ENCODE results near the genes NGEF, UGT1A5, UGT1A4, UGT1A1 and TRPM8.

DNA sequence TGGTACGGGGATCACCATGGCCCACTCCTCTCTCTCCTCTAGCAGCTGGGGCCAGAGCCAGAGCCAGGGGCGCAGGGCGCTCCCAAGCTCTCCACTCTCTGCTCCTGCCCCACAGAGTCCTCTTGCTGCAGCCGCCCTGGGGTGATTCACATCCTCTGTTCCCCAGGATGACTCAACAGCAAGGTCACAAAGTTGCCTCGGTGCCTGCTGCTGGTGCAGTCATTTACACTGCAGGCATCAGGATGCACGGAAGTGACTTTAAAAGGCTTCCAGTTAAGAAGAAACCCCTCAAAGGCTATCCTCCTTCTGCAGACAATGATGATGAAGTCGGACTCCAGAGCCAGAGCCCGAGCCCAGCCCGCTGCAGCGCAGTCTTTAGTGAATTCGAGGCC lies 31.9 kb downstream of the SNORC start:
- RRBS, result no CpG with 5 or more reads among the region's 11 CpGs

- RRBS, result no CpG with 5 or more reads among the region's 12 CpGs
Measured at GRCh38 chr2:233013029-233013465, at the start of gene NGEF. Gene NGEF, minus strand, starts transcription at chr2:233013256.

DNA sequence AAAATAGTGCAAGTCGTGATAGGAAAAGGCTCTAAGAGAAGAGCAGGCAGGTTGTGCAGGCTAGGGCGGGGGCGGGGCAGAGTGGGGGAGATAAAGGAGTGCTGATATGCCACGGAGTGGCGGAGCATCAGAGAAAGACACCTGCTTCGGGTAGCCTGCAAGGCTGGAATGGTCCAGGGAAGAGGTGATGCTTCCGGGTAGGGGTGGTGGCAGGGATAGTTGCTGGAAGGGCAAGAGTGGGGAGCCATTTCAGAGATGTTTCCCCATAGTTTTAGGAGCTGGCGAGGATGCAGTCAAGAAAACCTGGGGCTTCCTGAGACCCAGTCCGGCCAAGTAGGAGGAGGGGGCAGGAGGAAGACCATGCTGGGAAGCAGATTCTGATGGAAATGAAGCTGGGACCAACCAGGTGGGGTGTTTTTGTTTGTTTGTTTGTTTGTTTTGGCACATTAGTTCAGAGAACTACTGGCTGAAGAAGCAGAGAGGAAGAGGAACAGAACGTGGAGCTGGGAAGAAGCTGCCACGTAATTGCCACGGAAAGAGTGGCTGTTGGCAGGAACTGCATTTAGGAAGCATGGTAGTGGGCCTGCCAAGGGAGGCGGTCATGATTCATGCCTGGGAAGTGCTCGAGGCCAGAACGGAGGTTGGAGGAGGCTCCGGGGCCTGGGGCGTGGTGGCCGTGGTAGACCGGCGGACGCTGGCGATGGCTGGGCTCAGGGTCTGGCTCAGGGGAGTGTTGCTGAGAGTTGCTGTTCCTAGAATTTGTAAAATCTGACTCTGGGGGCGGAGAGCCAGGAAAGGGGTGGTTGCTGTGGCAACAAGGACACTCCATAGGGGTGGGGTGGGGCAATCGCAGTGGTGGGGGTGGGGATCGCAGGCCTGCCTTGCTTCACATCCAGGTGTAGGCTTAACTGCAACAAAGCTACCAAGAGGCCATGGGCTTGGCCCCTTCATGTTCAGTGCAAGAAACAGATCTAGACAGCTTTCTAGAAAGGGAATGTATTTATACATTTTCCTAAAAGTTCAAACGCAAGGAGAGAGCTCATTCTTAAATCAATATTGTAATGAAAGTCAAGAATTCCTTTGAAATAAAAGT lies 8.6 kb upstream of the INPP5D start:
- RRBS, result no CpG with 5 or more reads among the region's 26 CpGs

DNA sequence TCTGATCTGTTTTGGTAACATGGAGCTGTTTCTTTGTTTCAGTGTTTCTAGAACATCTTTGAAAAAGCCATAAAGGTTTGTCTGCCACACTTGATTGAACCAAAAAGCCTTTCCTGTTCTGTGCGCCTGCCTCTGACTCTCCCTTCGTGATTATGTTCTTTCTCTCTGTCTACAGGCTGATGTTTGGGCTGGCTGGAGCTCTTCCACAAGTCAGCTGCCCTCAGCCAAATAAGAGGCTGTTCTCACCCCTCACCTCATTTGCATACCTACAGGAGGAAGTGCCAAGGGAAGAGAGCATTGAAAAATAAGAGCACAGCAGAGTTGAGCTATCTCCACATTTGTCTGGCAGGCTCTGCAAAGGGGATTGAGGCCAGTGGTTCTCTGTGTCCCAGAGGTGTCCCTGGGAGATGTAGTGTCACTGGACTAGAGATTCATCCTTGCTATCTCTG lies 15.8 kb downstream of the INPP5D start:
- RRBS, result no CpG with 5 or more reads among the region's 2 CpGs

- RRBS, result no CpG with 5 or more reads among the region's 11 CpGs
Measured at GRCh38 chr2:233355834-233356330, 1.6 kb downstream of the DGKD start.

- RRBS, result no CpG with 5 or more reads among the region's 8 CpGs
Measured at GRCh38 chr2:233365833-233366759, 11.8 kb downstream of the DGKD start.

GRCh38 chr2:233396931-233397469 lies 42.7 kb downstream of the DGKD start:
- RRBS, result no CpG with 5 or more reads among the region's 5 CpGs

DNA sequence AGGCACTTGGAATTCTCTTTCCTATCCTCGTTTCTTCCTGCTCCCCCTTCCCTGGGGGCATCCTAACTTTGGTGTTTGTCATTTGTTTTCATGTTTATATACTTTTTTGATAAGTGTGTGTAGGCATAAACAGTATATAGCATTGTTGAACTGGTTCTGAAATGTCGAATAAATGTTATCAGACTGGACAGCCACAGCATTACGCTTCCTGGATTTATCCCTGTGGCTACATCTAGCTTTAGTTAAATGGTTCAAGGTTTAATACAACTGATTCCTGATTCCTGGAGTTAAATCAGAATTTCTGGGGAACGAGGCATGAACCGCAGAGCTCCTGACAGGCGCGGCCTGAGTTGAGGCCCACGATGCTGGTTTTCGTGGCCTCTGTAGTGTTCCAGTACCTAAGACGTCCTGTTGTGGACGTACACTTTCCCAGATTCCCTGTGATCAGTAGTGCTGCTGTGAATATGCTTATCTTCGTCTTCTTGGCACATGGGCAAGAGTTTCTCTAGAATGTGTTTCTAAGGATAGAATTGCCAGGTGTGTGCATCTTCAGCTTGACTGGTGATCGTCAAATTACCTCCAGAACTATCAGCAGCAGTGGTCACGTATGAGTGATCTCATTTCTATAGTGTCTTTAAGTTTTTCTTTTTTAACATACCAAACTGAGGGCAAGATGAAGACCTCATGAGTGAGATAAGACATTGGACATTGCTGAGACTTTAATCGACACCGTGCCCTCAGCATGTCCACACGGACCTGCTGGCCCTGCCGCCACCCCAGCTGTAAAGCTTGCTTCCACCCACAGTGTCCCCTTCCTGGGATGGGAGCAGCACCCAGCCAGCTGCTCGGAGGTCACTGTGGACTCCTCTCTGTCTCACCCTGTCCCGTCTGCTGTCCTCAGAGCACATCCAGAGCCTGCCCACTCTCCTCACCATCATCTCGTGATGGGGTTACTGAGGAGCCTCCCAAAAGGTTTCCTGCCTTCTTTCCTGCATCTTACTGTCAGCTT lies 66.4 kb downstream of the DGKD start:
- RRBS, result no CpG with 5 or more reads among the region's 21 CpGs

DNA sequence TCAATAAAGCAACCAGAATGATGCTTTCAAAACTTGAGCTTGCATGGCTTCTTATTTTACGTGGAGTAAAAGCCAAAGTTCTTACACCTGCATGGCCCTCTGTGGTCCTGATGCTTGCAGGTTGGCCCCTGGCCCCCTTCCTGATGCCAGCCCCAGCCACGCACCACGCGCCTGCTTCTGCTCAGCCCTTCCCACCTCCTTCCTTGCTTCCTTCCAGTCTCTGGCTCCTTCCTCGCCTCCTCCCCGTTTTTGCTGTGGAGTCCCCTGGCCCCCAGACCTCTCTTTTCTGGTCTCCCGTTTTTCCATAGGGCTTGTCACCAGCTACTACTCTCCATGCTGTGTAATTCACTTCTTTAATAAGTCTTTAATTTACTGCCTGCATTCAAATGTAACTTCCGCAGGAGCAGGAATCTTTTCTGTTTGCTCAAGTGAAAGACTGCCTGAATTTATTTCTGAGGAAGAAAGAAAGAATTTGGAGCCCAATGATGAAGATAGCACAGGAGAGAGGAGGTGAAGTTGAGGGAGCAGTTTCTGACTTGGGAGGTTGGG lies 67.2 kb downstream of the DGKD start:
- RRBS, result no CpG with 5 or more reads among the region's 8 CpGs

- RRBS, result 93% methylated on average over 4 of the region's 17 CpGs
Measured at GRCh38 chr2:233464341-233465030, 102.1 kb downstream of the USP40 start.

DNA sequence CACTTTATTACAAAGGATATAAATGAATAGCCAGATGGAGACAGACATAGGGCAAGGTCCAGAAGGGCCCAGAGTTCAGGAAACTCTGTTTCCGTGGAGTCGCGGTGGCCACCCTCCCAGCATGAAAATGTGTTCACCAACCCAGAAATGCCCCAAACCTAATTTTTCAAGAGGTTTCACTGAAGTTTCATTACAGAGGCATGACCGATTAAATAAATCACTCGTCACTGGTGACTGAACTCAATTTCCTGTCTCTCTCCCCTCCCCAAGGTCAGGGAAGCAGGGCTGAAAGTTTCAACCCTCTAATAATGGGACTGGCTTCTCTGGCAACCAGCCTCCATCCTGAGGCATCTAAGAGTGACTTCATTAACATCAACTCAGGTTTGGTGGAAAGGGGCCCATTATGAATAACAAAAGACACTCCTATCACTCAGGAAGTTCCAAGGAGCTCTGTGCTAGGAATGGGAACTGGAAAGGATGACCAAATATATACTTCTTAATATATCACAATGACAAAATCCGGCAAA lies 22.3 kb downstream of the USP40 start:
- RRBS, result no CpG with 5 or more reads among the region's 6 CpGs

DNA sequence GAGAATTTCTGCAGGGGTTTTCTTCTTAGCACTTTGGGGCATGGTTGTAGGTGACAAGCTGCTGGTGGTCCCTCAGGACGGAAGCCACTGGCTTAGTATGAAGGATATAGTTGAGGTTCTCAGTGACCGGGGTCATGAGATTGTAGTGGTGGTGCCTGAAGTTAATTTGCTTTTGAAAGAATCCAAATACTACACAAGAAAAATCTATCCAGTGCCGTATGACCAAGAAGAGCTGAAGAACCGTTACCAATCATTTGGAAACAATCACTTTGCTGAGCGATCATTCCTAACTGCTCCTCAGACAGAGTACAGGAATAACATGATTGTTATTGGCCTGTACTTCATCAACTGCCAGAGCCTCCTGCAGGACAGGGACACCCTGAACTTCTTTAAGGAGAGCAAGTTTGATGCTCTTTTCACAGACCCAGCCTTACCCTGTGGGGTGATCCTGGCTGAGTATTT lies 372 bp downstream of the UGT1A6 start:
- RRBS, result no CpG with 5 or more reads among the region's 5 CpGs

GRCh38 chr2:233712361-233713093 lies at the start of gene UGT1A5:
Gene UGT1A5, plus strand, starts transcription at chr2:233712907.
- RRBS, result no CpG with 5 or more reads among the region's 10 CpGs

DNA sequence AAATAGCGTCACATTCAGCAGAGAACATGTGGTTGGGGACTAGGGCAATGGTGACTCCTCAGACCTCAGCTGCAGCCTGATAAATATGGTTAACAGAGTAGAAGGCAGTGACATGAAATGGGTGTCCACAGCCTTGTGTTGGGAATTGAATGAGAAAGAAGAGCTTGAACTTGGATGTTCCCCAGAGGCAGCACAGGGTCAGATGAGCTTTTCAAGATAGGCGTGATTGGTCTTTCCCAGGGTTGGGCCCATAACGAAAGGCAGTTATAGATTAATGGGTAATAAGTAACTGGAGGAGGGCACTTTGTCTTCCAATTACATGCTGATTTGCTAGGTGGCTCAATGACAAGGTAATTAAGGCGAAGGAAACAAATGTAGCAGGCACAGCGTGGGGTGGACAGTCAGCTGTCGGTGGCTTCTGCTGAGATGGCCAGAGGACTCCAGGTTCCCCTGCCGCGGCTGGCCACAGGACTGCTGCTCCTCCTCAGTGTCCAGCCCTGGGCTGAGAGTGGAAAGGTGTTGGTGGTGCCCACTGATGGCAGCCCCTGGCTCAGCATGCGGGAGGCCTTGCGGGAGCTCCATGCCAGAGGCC lies at the start of gene UGT1A4:
TSS of gene UGT1A4 (plus strand) at position 342 of the 592 bp plus-strand sequence.
- RRBS, result no CpG with 5 or more reads among the region's 10 CpGs

- RRBS, result no CpG with 5 or more reads among the region's 7 CpGs
Measured at GRCh38 chr2:233746902-233747317, 13.2 kb upstream of the UGT1A1 start.

DNA sequence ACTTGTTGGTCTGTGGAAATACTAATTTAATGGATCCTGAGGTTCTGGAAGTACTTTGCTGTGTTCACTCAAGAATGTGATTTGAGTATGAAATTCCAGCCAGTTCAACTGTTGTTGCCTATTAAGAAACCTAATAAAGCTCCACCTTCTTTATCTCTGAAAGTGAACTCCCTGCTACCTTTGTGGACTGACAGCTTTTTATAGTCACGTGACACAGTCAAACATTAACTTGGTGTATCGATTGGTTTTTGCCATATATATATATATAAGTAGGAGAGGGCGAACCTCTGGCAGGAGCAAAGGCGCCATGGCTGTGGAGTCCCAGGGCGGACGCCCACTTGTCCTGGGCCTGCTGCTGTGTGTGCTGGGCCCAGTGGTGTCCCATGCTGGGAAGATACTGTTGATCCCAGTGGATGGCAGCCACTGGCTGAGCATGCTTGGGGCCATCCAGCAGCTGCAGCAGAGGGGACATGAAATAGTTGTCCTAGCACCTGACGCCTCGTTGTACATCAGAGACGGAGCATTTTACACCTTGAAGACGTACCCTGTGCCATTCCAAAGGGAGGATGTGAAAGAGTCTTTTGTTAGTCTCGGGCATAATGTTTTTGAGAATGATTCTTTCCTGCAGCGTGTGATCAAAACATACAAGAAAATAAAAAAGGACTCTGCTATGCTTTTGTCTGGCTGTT lies at the start of gene UGT1A1:
TSS of gene UGT1A1 (plus strand) at position 290 of the 689 bp plus-strand sequence.
- RRBS, result no CpG with 5 or more reads among the region's 12 CpGs

DNA sequence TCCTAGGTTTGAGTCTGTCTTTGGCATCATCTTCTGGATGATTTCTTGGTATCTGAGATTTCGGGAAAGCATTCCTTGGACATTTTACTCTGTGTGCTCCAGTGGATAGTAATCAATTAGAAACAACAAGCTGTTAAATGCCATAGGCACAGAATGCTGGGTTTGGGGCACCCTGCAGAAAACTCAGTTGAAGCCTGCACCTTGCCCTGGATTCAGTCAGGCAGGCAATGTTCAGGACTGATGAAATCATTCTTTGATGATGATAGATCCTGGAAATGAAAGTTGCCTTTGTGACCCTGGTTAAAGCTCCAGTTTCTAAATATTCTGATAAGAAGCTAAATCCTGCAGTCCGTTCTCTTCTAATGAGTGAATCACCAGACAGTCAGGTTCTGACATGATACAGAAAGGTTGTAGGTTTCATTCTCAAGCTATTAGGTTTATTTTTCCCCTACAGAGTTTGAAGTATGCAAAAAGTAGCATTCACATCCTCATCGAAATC lies 1.3 kb downstream of the UGT1A1 start:
- RRBS, result no CpG with 5 or more reads among the region's 3 CpGs

DNA sequence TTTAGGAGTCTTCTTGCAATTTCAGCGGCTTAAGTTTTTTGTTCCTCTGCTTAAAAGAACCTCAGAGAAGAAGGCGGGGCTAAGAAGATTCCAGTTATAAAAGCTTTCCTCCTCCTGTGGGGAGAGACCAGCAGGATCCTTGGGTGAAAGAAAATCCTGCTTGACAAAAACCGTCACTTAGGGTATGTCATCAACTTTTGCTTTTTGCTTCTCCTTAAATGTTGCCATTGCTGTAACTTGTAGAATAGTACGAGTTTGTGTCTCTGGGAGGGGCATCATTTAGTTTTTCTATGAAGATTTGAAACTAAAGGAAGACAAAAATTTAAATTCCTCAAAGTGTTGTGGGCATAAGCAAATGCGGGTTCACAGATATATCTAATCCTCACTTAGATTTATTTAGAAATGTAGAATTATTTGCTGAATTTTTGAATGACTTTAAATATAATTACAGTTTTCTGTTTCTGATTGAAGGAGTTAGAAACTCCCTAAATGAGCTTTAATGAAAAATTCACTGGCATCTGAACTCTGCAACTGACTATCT lies at the start of gene TRPM8:
TSS of gene TRPM8 (plus strand) at position 123 of the 541 bp plus-strand sequence.
- RRBS, result no CpG with 5 or more reads among the region's 5 CpGs

- RRBS, result no CpG with 5 or more reads among the region's 16 CpGs
Measured at GRCh38 chr2:234164379-234165199, 114.1 kb downstream of the SPP2 start.

Data from islet of Langerhans (tissue), 1 donor.